Thoracic aorta (tissue), 1 donor: ENCODE measurements around the genes LTBP2 and FOS.

DNA sequence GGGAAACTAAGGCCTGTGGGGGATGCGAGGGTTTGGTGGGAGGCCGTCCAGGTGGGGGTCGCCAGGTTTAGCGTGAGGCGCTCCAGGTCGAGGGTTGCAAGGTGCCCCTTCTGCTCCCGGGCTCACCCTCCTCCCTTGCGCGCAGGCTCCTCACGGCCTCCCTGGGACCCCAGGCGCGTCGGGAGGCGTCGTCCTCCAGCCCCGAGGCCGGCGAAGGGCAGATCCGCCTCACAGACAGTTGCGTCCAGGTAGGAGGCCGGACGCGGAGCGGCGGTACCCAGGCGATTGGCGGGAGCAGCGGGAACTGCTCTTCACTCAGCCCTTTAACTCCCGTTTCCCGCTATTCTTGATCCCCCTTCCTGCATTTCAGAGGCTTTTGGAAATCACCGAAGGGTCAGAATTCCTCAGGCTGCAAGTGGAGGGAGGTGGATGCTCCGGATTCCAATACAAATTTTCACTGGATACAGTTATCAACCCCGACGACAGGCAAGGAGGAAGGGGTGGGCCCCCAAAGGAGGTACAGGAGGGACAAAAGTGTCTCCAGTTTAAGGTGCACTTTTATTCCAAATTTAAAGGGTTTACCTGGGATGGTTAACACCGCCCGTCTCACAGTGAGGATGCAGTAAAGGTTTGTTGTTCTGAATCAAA lies 464 bp downstream of the ISCA2 start:
- RAMPAGE, long total RNA = no peak

- RAMPAGE, long total RNA = no peak
These were observed 1.7 kb downstream of the ISCA2 start for GRCh38 chr14:74495332-74495614.

DNA sequence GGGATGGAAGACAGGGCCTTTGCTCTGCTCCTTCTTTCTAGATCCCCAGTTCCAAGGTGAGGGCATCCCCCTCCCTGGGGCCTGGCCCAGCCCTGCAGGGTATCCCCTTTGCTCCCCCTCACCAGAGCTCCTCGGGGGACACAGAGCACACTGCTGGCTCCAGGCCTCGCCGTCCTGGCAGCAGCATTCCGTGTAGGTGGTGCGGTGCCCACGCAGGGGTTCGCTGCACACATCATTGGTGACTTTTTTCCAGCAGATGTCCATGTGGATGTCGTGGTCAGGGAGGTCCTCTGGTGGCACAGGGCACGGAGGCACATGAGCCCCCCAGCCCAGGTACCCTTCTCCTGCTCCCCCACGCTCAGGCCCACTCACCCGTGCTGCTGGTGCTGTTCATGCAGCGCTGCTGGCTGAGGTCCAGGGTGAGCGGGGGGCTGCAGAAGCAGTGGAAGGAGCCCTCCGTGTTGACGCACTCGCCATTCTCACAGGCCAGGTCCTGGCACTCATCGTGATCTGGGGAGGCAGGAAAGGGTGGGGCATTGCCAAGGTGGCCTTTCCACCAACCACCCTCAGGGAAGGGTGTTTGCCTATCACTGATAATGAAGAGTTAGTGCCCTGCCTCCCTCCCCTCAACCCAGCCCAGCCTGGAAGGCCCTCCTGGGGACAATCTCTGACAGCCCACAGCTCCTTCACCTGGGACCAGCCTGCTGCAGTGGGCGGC lies 9.7 kb downstream of the ISCA2 start:
- RAMPAGE, long total RNA = no peak

GRCh38 chr14:74573436-74574063 lies 38.5 kb downstream of the LTBP2 start:
- RAMPAGE, long total RNA = no peak

DNA sequence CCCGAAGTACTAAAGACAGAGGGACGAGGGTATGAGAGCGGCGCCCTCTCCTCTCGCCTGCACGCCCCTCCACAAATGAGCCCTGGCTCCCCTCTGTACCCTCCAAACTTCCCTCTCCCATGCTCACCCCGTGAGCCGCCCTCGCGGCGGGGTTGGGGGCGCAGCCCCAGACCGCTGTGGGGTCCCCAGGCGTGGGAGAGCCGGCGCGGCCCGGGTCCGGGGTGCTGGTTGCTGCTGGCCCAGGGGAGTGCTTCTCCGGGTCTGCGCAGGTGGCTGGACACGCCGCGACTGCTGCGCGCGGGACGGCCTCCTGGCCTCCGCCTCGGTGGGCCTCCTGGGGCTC lies 742 bp downstream of the LTBP2 start:
- RAMPAGE, long total RNA = no peak

- RAMPAGE, long total RNA = no peak
These were observed at the start of gene LTBP2 for GRCh38 chr14:74611667-74612744. Gene LTBP2, minus strand, starts transcription at chr14:74612237.

DNA sequence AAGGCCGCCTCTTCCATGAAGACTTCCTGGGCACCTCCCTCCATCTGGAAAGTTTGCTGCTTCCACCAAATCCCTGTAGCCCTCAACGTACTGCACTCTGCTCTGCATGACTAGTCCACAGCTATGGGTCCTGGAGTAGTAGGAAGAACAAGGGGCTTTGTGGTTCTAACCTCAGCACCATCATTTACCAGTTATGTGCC lies 8.4 kb upstream of the LTBP2 start:
- RAMPAGE, long total RNA = no peak

DNA sequence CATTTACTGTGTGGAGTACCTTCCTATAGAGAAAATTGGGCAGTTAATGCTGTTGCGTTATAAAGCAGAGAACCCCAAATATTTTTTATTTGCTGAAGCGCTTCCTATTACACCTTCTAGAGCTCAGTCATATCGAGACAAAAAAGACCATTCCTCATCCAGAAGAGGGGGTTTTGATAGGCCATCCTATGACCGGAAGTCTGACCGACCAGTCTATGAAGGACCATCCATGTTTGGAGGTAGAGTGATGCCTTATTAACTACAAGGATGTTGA lies 48.3 kb downstream of the YLPM1 start:
- RAMPAGE, long total RNA = no peak

GRCh38 chr14:74888593-74889357 lies 7.1 kb downstream of the DLST start:
- RAMPAGE, long total RNA = no peak

DNA sequence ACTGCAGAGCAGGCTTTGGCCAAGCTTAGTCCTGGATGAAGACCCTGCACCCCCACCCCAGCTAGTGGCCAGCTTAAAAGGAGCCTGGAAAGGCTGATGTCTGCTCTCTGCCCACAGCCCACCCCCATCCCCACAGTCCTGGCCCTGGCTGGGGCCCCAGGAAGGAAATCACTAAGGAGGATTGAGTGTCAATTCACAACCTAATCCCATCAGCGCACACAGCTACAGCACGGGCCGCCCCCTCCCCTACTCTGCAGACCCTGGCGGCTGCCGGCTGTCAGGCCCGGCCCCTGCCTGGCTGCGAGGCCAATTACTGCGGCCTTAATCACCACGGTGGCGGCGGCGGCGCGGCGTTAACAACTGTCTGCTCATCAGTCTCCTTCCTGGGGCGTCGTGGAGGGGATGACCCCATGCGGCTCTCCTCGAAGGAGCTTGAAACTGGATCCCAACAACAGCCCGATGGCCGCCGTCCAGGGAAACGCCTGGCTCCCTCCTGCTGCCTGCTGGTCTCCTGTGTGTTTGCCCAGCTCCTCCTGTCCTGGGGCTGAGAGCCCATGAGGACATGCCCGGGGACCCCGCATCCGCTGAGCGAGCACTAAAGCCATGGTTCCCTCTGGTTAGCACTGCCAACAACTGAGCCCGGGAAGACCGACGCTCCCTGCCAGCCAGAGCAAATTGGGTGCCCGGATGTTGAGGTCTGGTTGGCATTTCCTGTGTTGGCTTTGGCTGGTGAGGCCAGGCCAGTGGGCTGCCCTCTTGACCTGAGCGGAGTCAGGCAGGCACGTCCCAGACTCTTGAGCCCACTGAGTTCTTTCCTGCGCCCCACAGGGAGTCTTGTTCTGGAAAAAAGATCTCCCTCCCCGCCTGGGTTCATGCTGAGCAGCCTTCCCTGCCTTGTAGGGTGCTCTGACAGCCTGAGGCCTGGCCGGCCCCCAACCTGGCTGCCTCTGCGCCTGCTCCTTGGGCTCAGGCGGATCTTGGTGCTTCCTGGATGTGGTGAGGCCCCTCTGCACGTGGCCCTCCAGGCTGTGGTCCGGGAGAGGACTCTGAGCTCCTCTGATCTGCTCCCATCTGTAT lies 21.8 kb upstream of the EIF2B2 start:
- RAMPAGE, long total RNA = no peak

- RAMPAGE, long total RNA = no peak
These were observed 11.5 kb downstream of the EIF2B2 start for GRCh38 chr14:75014101-75014661.

GRCh38 chr14:75070165-75070817 lies 850 bp downstream of the ZC2HC1C start:
- RAMPAGE, long total RNA = no peak

DNA sequence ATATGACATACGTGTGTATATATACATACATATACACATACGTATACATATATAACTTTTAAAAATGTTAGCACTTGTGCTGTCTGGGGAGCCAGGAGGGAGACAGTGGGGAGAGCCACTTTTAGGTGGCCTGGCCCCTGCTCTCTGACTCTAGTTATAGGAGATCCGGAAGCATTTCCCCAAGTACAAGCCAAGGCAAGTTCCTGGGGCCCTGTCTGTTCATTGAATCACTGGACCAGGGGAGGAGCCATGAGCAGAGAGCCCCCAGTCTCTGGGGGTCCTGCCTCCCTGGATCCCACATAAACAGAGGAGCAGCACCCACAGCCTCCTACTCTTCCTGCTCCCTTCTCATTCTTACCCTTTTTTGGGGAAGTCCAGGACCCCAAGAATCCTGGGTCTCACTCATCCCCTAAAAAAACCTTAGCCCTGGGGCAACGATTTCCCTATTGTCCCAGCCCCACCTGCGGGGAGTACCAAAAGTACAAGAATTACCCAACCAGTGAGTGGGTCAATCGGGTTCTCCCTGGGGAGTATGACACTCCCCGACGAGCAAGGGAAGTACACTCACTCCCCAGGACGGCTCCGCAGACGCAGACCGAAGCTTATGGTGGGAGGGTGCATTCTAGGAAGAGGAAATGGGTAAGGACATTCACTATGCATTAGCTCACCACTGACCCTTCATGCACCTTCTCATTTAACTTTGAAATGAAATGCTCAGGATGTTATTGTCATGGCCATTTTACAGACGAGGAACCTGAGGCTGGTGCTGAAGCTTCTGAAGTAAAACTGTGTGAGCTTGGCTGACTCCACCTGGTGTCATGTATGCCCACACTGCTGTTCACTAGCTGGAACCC lies 45.6 kb upstream of the TMED10 start:
- RAMPAGE, long total RNA = no peak

- RAMPAGE, long total RNA = no peak
These were observed 48.3 kb upstream of the FOS start for GRCh38 chr14:75229977-75231018.

- RAMPAGE, long total RNA = no peak
These were observed 26.4 kb upstream of the FOS start for GRCh38 chr14:75251949-75252863.

GRCh38 chr14:75277988-75279234 lies at the start of gene FOS:
Gene FOS, plus strand, starts transcription at chr14:75278828.
- RAMPAGE, long total RNA = start-site peak on the plus strand at chr14:75278823-75278828, 926 reads

GRCh38 chr14:75279762-75280234 lies 1.2 kb downstream of the FOS start:
- RAMPAGE, long total RNA = no peak

- RAMPAGE, long total RNA = no peak
These were observed 2.4 kb downstream of the FOS start for GRCh38 chr14:75280760-75281736.

DNA sequence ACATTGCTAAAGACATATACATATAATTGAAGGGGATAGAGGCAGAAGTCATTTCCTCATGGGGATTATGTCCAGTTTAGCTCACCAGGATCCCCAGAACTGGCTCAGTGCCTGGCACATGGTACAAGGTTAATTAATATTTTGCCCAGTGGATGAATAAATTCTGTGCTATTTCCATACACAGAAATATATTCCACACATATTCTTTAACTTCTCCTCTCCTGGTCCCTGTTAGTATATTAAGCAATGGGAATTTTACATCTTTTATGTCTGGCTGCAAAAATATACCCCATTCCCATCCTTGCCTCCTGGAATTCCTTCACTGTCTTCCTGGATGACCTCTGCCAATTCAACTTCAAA lies 6.7 kb downstream of the FOS start:
- RAMPAGE, long total RNA = no peak

DNA sequence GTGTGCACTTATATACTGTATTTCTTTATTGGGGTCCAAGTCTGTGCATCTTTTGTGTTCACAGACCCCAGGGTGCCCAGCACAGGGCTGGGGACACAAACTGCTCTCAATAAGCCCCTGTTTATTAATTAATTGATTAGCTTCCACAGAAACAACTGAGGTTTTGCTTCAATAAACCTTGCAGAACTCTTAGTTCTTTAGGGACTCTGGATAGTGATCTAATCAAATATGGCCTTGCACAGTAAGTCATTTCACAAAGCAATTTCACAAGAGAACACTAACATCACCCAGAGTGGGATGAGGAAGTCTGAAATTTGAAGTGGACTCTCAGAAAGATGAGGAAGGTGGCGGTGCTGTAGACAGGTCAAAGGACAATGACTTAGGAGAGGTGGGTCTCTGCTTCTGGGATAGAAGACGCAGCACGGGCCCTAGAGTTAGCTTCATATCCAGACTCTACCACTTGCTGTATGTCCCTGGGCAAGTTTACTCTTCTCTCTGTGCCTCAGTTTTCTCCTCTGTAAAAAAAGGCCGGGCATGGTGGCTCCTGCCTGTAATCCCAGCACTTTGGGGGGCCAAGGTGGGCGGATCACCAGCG lies 18.7 kb downstream of the FOS start:
- RAMPAGE, long total RNA = no peak